Hair follicular keratinocyte (primary cell): ENCODE data around the gene EXD2.

DNA sequence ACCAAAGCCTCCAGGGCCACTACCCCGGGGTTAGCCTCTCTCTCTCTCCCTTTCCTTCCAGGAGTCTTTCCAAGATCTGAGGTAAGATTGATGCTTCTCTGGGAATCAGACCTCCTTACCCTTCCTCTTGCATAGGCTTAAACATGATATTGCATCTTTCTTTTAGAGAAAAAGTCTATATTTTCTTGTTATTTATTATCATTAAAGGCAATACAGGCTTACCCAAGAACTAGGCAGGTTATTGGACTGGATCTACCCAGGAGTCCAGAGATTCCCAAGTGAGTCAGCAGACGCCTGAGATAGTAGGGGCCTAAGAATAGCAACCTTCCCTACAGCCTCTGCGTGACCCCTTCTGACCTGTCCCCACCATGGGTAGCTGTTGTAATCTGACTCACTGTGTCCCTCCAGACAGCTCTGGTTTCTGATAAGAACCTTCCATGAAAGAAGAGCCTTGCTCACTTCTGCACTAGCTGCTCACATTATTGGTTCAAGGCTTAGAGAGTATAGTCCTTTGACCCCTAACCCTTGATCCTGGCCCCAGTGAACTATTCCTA lies 172.8 kb downstream of the ZFP36L1 start:
- RAMPAGE, long total RNA, result no peak

DNA sequence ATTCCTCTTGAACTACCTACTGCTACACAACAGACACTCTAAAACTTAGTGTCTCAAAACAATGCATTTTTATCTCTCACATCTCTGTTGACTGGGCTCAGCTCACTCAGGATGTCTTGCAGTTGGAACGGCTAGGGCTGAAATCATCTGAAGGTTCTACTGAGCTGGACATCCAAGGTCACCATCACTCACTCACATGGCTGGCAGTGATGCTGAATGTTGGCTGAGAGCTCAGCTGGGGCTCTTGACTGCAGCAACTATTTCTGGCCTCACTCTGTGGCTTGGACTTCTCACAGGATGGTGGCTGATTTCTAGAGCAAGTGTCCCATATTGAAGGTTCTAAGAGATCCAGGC lies 166.5 kb downstream of the ZFP36L1 start:
- RAMPAGE, long total RNA, result no peak

- RAMPAGE, long total RNA, result no peak
Measured at GRCh38 chr14:68685109-68686041, 107.5 kb downstream of the ZFP36L1 start.

DNA sequence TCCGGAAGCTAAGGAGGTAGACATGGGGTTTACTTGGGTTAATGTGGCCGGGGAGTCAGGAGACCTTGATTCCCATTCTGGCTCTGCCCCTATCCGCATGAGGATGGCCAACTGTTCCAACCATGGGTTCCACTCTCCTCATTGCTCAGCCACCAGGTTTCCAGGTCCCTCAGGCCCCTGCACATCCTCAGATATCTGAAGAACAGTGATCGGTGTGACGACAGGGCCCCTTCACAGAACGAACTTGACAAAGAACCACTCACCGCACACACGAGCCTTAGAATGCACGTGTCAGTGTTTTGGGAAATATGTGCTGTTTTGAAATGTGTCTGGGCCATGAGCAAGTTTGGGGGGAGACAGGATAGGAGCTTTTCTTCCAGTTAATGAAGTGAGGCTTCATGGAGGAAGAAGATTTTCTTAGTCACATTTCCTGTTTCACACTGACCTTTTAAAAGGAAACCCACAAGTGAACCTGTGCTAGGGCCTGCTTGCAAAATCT lies 58.7 kb downstream of the ZFP36L1 start:
- RAMPAGE, long total RNA, result no peak

DNA sequence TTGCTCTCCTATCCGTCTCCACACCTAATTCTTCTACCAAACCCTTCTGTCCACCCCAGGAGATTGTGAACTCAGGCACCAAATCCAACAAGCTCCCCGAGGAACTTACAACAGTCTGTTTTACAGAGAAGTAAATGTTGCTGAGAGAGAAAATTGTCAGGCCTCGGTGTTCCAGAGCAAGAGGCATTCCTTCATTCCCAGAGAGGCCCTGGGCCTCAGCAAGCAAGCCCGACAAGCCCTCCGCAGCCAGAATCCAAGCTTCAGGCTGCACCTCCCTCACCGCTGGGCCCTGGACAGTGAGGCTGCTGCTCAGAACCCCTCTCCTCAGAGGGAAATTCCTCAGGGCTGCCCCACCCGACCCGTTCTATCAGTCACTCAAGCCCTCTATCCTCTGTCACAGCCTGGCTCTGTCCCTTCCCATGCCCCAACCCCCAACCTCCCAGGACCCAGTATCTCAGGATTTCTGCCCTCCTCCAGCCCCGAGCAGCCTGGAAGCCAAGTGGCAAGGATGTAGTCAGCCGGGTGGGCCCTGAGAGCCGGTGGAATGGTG lies 56.4 kb downstream of the ZFP36L1 start:
- RAMPAGE, long total RNA, result no peak

DNA sequence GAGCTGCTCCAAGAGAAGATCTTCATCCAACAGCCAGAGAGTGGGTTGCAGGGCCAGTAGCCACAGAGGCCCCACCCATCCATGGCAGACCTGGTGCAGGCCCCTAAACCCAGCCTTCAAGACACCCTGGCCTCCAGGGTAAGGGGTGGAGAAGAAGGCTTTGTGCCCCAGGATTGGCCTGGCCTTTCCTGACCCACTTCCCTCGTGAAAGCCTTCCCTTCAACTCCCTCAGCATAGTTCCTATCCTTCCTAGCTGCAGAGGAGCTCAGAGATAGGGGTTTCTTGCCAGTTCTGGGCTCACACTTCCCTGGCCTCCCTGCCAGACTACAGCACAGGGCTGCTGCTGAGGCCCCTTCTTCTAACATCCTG lies 7.4 kb downstream of the ZFP36L1 start:
- RAMPAGE, long total RNA, result no peak

- RAMPAGE, long total RNA, result no peak
Measured at GRCh38 chr14:68793766-68794441, 1.0 kb upstream of the ZFP36L1 start.

DNA sequence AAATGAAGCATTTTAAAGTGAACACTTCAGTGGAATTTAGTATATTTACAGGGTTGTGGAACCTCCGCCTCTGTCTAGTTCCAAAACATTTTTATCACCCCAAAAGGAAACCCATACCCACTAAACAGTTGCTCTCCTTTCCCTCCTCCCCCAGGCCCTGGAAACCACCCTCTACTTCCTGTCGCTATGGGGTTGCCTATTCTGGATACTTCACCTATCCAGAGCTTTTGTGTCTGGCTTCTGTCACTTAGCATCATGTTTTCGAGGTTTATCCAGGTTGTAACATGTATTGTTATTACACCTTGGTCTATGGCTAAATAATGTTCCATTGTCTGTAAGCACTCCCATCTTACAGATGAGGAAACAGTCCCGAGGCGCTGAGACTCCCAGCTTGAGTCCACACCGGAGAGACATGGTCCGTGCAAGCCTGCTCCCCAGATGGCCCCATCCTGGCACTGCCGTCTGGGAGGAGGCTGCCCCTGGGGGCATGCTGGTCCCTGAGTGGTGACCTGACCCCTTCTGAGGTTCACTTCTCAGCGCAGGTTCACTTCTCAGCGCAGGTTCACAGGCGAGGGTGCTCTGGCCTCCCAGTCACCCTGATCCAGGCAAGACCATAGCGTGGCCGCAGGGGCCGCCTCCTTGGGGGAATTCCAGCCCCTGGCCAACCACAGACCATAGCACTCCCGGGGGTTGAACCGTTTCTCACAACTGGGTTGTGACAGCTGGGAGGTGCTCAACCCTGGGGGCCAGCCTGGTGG lies 27.9 kb upstream of the ZFP36L1 start:
- RAMPAGE, long total RNA, result no peak

GRCh38 chr14:68822173-68822648 lies 29.3 kb upstream of the ZFP36L1 start:
- RAMPAGE, long total RNA, result no peak

- RAMPAGE, long total RNA, result no peak
Measured at GRCh38 chr14:68884018-68884625, 91.3 kb upstream of the ZFP36L1 start.

DNA sequence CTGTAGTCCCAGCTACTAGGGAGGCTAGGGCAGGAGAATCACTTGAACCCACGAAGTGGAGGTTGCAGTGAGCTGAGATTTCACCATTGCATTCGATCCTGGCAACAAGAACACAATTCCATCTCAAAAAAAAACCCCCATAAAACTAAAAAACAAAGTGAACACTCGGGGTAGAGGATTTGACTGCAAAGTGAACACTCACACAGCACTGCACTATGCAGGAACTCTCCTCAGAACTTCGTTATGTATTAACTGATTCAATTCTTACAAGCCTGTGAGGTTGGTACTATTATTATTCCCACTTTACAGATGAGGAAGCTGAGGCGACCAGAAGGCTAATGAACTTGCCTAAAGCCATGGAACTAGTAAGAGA lies 89.5 kb downstream of the ACTN1 start:
- RAMPAGE, long total RNA, result no peak

GRCh38 chr14:68908133-68908530 lies 71.0 kb downstream of the ACTN1 start:
- RAMPAGE, long total RNA, result no peak

GRCh38 chr14:68908703-68909647 lies 70.1 kb downstream of the ACTN1 start:
- RAMPAGE, long total RNA, result no peak

- RAMPAGE, long total RNA, result no peak
Measured at GRCh38 chr14:68911754-68912008, 67.4 kb downstream of the ACTN1 start.

- RAMPAGE, long total RNA, result no peak
Measured at GRCh38 chr14:68979416-68980177, 495 bp upstream of the ACTN1 start.

DNA sequence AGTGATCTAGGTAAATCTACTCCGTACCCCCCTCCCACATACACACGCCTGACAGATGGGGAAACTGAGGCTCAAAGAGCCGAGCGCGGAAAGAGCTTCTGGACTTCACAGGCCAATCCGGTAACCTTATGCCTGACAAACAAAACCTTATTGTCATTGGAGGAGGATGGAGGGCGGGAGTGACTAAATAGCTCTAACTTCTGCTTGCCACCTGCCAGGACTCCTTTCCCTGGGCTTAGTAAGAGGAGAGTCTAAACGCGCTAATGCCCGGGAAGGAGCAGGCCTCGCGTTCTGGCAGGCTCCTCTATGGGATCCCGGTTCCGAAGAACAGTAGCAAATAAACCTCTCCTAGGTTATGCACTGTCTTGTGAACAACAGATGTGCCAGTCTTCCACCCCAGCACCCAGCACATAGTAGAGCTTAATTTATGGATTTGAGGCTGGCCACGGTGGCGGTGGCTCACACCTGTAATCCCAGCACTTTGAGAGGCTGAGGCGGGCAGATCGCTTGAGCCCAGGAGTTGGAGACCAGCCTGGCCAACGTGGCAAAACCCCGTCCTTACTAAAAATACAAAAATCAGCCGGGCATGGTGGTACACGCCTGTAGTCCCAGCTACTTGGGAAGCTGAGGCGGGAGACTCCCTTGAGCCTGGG lies 1.2 kb upstream of the ACTN1 start:
- RAMPAGE, long total RNA, result no peak

GRCh38 chr14:69004646-69005032 lies 25.5 kb upstream of the ACTN1 start:
- RAMPAGE, long total RNA, result no peak

- RAMPAGE, long total RNA, result no peak
Measured at GRCh38 chr14:69191003-69192199, at the start of gene EXD2. Gene EXD2 (plus strand): TSS chr14:69191498.

DNA sequence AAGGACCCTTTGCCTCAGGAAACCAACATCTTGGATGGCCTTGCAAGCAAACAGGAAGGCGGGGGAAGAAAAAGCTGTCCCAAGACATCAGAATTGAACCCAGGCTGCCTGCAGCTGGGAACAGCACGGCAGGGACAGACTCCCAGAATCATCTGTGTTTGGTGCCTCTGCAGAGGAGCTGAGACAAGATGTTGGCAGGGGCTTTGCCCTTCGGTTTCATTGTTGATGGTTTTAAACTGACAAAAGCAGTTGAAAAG lies 30.3 kb downstream of the GALNT16 start:
- RAMPAGE, long total RNA, result no peak

DNA sequence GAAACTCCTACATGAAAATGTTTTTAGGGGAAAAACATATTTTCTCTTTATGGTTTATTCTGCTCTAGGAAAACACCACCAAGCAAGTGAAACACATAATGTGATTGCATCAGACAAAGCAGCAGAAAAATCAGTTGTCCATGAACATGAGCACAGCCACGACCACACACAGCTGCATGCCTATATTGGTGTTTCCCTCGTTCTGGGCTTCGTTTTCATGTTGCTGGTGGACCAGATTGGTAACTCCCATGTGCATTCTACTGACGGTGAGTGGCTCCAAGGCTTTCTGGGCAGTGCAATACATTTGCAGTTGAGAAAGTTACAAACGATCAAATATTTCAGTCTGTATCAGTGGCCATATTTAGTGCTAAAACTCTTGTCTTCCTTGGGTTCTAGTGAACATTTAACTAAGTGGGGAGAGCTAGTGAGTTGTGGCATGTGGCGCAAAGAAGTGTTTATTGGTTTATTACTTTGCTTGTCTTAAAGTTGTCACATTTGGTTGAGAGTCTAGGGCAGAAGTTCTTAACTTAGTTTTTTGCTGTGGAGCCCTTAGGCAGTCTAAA lies 42.4 kb upstream of the PLEKHD1 start:
- RAMPAGE, long total RNA, result no peak